Heart left ventricle (tissue), 7 donors: ENCODE measurements around a stretch of chr9.

GRCh38 chr9:76835327-76835842 lies 70.5 kb downstream of the PRUNE2 start:
- PRO-cap, 6 experiments, result peak in 2 of 6 experiments; most common minus-strand start chr9:76835639 (in 2)
- RAMPAGE, long total RNA, 2 experiments, result no peak in any of the 2 experiments
- RRBS, result no CpG with 5 or more reads among the region's 3 CpGs

DNA sequence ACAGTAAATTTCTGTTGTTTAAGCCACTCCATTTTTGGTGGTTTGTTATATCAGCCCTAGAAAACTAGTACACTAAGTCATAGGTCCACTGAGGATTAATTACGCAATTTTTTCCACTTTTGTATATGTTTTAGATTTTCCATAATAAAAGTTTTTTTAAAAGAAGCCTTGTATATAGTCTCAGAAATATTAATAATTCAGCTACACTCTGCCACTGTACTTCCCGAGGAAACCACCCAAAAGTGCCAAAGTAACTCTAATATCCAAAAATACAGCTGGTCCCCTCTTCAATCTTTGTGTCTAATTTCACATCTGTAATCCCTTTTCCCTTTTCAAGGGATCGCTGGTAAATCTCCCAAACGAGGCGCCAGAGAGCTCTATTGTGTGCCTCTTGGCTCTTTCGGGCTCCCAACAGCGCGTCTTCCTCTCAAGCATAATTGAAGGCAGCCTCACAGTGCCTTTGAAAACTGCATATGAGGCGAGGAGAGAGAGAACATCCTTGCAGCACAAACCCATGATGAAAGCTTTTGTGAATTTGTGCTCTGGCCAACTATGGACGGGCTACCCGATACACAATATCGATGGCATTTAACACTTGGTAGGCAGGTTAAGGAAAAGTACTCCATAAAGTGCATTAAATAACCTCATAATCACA lies 32.6 kb downstream of the PRUNE2 start:
- PRO-cap, 6 experiments, result no peak in any of the 6 experiments
- RAMPAGE, long total RNA, 2 experiments, result no peak in any of the 2 experiments
- RRBS, result no CpG with 5 or more reads among the region's 12 CpGs

DNA sequence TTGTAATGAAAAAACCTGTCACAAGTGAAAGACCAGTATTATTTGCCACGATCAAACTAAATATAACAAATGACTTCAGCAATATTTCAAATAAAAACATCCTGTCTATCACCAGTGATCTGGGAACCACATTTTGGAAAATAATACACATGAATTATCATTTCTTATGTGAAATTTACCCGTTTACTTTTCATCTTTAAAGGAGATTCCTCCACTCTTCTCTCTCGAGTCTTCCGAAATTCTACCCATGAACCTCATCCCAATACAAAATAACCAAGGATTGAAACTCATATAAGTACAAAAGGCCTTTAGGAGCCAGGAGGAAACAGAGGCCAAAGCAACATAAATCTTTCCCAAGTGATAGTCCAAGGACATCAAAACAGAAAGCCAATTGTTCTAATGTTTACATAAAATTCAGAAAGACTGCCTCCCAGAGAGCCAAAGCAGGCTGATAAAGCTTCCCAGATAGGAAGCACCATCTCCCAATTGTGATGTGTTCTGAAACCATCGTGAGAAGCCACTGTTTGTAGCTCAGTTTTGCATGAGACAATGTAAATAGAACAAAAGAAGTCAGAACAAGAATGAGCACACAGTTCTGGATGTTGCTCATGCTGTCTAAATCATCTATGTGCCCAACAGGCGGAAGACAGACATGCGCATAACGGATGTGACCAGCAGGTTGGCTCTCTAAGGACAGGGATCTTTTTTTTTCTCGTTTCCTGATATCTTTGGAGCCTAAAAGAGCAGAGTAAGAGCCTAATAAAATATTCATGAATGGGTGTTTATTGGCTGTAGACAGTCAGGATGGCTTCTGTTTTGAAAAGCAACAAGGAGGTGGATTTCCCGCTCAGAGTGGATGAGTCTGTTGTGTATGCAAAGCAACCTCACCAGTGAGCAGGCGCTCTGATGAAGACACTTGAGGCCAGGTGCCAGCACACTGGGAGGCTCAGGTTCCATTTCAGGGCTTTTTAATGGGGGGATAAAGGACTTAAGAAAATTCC lies 113.8 kb downstream of the GNA14 start:
- PRO-cap, 6 experiments, result no peak in any of the 6 experiments
- RAMPAGE, long total RNA, 2 experiments, result no peak in any of the 2 experiments
- RRBS, result no CpG with 5 or more reads among the region's 11 CpGs

- PRO-cap, 6 experiments, result peak in 1 of 6 experiments; most common plus-strand start chr9:77735747 (in 1); most common minus-strand start chr9:77735559 (in 1)
- RAMPAGE, long total RNA, 2 experiments, result no peak in any of the 2 experiments
- RRBS, result no CpG with 5 or more reads among the region's 6 CpGs
These were observed 87.2 kb upstream of the GNA14 start for GRCh38 chr9:77735137-77735967.

- PRO-cap, 6 experiments, result no peak in any of the 6 experiments
- RAMPAGE, long total RNA, 2 experiments, result no peak in any of the 2 experiments
- RRBS, result no CpG with 5 or more reads among the region's 5 CpGs
These were observed 152.0 kb downstream of the GNAQ start for GRCh38 chr9:77879566-77880062.

- PRO-cap, 6 experiments, result no peak in any of the 6 experiments
- RAMPAGE, long total RNA, 2 experiments, result no peak in any of the 2 experiments
- RRBS, result no CpG with 5 or more reads among the region's 9 CpGs
These were observed 61.6 kb downstream of the GNAQ start for GRCh38 chr9:77969864-77970580.

GRCh38 chr9:78030578-78031091 lies 976 bp downstream of the GNAQ start:
- PRO-cap, 6 experiments, result peak in 3 of 6 experiments; most common plus-strand start chr9:78030960 (in 2); most common minus-strand start chr9:78030882 (in 1)
- RAMPAGE, long total RNA, 2 experiments, result no peak in any of the 2 experiments
- RRBS, result 4% methylated on average over 15 of the region's 46 CpGs

DNA sequence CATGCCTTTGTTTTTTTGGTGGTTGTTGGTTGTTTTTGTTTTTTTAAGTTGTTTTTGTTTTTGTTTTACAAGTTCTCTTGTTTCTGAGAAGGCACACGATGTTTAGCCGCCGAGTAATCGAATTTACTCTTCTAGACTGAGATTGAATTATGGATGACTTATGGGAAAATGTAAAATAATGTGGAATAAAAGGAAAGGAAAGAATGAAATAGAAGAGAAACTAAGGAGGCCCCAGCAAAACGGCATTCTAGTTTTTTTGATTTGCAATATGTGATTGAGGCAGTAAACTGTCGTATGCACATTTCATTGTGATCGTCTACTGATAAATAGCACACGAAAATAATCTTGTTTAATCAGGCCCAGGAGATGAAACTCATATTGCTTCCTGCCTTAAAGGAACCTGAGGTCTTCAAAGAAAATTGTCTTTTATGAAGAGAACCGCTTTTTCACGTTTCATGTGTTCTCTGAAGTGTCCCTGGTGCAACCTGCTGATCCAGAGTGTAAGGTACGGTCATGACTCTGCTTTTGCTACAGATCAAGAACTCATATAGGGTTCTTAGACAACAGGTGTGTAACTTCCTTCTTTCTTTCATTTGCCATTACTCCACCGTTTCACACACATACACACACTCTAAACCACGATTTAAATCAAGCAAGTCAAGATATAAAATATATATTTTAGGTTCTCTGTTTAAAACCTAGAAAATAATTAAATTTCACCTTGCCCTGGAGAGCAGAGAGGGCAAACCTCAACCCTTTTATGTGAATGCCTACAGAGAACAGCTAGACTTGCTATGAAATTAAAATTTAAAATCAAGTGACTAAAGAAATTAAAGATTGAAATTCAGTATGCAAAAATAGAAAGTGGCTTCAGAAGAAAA lies 1.4 kb upstream of the GNAQ start:
- PRO-cap, 6 experiments, result no peak in any of the 6 experiments
- RAMPAGE, long total RNA, 2 experiments, result no peak in any of the 2 experiments
- RRBS, result no CpG with 5 or more reads among the region's 13 CpGs

GRCh38 chr9:78271355-78271981 lies 25.5 kb upstream of the PSAT1 start:
- PRO-cap, 6 experiments, result no peak in any of the 6 experiments
- RAMPAGE, long total RNA, 2 experiments, result no peak in any of the 2 experiments
- RRBS, result no CpG with 5 or more reads among the region's 5 CpGs

DNA sequence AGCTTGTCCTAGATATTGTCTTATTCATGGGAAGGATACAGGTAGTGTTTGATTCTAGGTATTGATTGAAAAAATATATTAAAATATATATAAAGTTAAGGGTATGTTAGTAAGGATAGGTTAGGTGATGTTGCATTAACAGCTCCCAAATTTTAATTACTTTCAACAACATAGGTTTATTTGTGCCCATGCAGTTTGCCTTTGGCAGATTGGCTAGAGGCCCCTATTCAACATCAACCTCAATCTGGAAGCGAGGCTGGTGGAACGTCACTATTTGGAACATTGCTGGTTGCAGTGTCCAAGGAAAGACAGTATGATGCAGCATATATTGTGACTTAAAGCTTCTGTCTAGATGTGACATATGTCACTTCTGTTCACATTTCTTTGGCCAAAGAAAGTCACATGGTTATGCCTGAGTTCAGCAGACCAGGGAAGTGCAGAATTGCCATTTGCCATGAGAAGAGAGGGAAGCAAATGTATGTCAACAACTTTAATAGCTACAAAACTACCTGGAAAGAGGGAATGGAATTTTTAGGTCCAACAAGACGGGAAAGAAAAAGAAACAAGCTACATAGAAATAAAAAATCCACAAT lies 24.3 kb upstream of the PSAT1 start:
- PRO-cap, 6 experiments, result no peak in any of the 6 experiments
- RAMPAGE, long total RNA, 2 experiments, result no peak in any of the 2 experiments
- RRBS, result no CpG with 5 or more reads among the region's 3 CpGs

GRCh38 chr9:79590914-79591778 lies 19.4 kb downstream of the TLE4 start:
- PRO-cap, 6 experiments, result no peak in any of the 6 experiments
- RAMPAGE, long total RNA, 2 experiments, result no peak in any of the 2 experiments
- RRBS, result no CpG with 5 or more reads among the region's 3 CpGs

DNA sequence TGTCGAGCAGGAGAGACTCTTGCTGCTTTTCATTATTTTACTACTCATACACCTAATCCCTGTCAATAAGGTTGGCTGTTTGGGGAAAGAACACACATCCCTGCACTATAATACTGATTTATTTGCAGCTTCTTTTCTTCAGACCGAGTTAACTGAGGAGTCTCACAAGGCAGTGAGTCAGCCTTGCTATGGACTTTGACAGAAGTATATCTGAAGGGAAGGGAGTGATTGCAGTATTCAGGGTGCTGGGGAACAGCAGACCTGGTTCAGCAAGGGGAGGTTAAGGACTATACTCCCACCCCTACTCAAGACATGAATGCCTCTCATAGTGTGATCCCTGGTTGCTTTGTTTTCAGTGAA lies 99.8 kb downstream of the TLE4 start:
- PRO-cap, 6 experiments, result no peak in any of the 6 experiments
- RAMPAGE, long total RNA, 2 experiments, result no peak in any of the 2 experiments
- RRBS, result no CpG with 5 or more reads among the region's 2 CpGs

DNA sequence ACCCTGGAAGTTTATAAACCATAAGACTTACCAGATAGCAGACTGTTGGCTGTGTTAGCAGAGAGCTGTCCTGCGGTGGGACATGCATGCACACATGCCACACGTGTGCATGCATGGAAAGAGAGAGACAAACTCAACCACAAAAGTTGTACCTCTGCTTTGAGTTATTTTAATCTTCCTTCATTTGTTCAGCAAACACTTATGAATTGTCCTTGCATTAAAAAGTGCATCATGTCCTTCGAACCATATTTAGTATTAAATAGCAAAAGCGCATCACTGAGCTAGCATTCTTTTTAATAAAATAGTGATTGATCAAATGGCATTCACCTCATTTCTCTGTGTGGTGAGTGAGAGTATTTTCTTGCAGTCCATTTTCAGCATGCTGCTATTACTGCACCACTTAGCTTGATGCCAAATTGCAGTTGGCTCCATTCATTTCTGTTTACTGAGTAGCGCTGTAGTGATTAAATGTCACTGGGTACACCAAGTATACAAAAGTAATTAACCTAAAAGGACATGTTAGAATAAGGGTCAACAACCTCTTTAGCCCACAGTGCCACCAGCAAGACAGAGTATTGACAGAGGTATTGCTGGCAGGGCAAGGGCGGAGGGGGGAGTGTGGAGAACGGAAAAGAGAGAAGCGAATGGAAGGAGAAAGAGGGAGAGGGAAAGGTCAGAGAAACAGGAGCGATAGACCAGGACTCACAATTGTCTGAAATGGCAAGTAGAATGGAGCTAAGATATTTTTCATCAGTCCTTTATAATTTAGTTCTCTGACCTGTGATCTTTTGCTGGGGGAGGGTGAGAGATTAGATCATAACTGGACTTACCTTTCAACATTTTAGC lies 122.0 kb downstream of the TLE4 start:
- PRO-cap, 6 experiments, result no peak in any of the 6 experiments
- RAMPAGE, long total RNA, 2 experiments, result no peak in any of the 2 experiments
- RRBS, result no CpG with 5 or more reads among the region's 9 CpGs

- PRO-cap, 6 experiments, result no peak in any of the 6 experiments
- RAMPAGE, long total RNA, 2 experiments, result no peak in any of the 2 experiments
- RRBS, result no CpG with 5 or more reads among the region's 1 CpG
These were observed 383.3 kb downstream of the TLE1 start for GRCh38 chr9:81306149-81306405.

DNA sequence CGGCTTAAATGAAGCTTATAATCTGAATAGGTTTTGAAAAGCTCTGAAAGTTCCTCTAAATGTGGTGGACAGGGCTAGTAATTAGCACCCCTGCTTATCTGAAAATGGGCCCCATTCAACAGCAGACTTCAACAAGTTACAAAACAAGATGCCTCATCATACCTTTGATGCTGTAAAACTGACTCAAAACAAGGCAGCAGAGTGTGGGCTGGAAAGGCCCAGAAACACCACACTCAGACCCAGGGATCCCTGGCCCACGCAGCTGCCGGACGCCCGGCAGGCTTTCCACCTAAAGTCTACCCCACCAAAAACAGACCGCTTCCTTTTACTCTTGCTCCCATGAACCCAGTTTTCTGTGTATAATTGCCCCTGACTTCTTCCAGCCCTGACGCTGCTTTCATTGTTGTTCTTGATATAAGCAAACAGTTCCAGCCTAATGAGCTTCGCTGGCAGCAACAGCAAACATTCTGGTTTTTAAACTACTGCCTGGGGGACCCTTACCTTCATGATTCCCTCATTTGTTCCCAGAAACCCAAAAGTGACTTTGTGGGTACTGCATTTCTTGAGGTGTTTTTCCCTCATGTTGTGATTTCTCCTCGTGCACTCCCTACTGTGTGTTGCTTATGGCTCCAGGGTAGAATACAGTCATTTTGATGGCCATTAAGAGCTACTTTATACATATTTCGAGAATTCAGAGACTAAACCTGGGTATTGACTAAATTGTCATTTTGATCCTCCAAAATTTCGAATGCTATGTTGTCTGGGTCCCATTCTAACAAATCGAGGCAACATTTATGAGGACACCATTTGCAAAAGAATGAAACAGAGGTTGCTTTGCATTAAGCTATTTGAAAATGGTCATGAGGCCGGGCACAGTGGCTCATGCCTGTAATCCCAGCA lies 66.5 kb downstream of the TLE1 start:
- PRO-cap, 6 experiments, result no peak in any of the 6 experiments
- RAMPAGE, long total RNA, 2 experiments, result no peak in any of the 2 experiments
- RRBS, result no CpG with 5 or more reads among the region's 13 CpGs

DNA sequence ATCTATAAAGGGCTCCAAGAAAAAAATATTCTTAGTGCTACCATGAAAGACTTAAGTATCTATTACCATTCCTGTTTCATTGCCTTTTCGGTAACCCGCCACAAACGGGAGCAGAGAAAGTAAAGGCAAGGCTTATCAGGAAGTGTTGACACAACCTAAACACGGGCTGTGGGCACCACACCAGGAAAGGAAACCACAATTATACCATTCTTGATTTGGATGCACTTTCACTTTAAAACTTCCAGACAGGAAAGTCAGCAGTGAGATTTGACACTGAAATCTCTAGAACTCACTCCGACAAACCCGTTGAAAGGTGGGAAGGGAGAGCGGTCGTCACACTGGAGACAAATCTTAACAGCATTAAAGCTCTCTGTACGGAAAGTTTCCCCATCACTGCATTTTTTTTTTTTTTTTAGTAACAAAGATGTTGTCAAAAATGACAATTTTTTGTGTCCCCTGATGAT lies 6.5 kb downstream of the TLE1 start:
- PRO-cap, 6 experiments, result no peak in any of the 6 experiments
- RAMPAGE, long total RNA, 2 experiments, result no peak in any of the 2 experiments
- RRBS, result no CpG with 5 or more reads among the region's 9 CpGs

DNA sequence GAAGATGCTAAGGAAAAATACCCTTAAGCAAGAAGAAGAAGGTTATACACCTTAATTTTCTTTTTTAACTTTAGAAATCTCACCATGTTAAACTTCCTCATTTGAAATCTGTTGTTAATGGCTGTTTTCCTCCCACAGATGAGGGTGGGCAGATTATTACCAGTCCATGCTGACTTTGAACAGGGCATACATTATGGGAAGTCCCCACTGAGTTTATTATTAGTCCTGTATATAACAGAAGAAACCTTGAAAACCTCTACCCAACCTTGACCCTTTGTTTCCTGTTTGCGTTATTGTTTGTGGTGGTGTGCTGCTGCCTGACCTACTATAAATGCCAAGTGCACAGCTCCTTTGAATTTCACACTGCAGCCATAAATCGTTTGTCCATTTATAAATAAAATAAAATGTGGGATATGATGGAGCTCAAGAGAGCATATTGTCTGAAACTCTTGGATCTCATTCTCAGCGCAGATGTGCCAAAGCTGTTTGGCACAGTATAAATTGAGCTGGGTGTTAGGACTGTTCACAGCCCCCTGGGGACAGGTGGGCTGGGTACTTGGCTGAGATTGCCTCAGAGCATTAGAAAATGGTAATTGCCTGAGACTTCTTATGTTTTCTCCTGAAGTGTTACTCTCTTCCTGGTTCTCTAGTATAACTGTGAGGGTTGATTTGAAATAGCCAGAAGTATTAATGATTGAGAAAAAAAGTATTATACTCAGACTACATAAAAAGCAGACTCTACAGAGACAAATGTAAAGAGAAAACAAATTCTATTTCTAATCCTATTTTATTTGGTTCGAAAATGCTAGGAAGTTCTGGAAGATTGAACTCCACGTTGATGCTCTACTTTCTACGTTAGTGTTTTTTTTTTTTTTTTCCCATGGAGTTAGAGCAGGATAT lies 139.7 kb downstream of the SPATA31D1 start:
- PRO-cap, 6 experiments, result no peak in any of the 6 experiments
- RAMPAGE, long total RNA, 2 experiments, result no peak in any of the 2 experiments
- RRBS, result no CpG with 5 or more reads among the region's 6 CpGs

DNA sequence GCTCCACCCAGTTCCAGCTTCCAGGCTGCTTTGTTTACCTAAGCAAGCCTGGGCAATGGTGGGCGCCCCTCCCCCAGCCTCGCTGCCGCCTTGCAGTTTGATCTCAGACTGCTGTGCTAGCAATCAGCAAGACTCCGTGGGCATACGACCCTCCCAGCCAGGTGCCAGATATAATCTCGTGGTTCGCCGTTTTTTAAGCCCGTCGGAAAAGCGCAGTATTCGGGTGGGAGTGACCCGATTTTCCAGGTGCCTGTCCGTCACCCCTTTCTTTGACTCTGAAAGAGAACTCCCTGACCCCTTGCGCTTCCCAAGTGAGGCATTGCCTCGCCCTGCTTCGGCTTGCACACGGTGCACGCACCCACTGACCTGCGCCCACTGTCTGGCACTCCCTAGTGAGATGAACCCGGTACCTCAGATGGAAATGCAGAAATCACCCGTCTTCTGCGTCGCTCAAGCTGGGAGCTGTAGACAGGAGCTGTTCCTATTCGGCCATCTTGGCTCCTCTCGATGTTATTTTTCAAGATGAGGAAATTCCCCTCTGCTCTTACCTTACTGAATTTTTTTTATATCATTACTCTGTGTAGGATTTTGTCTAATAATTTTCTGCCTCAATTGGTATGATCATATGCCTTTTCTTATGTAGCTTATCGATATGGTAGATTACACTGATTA lies 287.9 kb downstream of the RASEF start:
- PRO-cap, 6 experiments, result no peak in any of the 6 experiments
- RAMPAGE, long total RNA, 2 experiments, result no peak in any of the 2 experiments
- RRBS, result no CpG with 5 or more reads among the region's 27 CpGs

DNA sequence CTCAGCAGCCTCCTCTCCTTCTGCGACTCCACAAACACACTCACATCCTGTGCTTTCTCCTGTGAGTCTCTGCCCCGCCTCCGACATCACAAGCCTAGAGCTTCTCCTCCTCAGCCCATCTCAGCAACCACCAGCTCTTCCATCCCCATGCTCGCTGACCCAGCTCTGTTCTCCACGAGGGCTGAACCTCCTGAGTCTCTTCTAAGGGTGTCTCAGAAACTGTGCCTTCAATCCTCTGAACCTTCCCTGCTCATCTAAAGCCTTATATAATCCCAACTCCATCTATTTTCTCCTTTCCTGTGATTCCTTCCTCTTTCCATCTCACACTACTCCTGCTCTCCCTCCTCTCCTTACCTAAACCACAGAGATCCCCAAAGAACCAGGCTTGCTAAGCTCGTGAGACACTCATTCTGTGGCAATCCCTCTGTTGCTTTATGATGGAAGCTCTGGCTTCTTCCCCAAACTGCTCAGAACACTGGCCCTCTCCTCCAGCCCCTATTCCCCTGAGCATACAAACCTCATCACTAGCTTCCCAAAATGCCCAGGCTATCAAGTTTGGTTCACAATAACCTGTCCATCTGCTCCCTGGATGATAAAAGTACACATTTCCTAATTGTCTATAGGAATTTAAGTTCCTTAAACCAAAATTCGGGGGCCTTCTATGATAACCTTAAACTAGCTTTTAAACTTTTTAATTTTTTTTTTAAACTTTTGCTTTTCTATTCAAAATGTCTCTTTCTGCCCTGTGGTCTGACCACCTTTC lies 55.1 kb downstream of the RASEF start:
- PRO-cap, 6 experiments, result no peak in any of the 6 experiments
- RAMPAGE, long total RNA, 2 experiments, result no peak in any of the 2 experiments
- RRBS, result no CpG with 5 or more reads among the region's 7 CpGs

- PRO-cap, 6 experiments, result no peak in any of the 6 experiments
- RAMPAGE, long total RNA, 2 experiments, result no peak in any of the 2 experiments
- RRBS, result no CpG with 5 or more reads among the region's 10 CpGs
These were observed 14.9 kb downstream of the RASEF start for GRCh38 chr9:83047885-83048664.